M059J (cell line): ENCODE measurements around a stretch of chrX.

GRCh38 chrX:154541011-154541635 lies 5.5 kb downstream of the G6PD start:
- RAMPAGE, long total RNA: no peak

DNA sequence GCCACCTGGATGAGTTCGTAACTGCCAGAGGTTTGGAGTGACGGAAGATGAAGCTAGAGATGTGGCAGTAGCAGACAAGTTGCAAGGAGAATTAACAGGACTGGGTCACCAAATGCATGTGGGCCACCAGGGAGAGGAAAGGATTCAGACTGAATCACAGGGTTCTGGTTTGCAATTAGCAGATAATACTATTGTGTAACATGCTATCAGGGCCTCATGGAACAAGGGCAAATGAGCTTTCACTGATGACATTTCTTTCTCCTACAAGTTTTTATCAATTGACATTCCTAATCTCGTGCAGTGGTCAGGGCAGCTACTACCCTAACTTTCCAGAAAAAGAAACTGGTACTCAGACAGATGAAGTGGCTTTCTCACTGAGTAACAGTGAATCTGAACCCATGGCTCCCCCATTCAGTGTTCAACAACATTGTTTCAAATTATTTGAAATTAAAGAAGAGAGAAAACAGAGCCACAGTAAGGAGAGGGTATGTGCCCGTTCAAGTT lies 21.4 kb downstream of the GAB3 start:
- RAMPAGE, long total RNA: no peak

DNA sequence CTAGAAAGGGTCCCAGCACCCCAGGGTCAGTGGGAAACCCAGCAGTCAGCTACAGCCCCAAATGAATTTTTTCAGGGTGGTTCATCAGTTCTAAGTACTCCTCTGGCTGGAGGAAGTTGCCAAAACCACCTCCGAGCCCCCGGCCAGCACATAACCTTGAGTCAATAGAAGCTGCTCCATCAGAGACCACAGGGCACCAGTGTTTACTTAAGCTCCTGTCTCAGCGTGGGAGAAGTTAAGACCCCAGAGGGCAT lies 18.3 kb downstream of the GAB3 start:
- RAMPAGE, long total RNA: no peak

DNA sequence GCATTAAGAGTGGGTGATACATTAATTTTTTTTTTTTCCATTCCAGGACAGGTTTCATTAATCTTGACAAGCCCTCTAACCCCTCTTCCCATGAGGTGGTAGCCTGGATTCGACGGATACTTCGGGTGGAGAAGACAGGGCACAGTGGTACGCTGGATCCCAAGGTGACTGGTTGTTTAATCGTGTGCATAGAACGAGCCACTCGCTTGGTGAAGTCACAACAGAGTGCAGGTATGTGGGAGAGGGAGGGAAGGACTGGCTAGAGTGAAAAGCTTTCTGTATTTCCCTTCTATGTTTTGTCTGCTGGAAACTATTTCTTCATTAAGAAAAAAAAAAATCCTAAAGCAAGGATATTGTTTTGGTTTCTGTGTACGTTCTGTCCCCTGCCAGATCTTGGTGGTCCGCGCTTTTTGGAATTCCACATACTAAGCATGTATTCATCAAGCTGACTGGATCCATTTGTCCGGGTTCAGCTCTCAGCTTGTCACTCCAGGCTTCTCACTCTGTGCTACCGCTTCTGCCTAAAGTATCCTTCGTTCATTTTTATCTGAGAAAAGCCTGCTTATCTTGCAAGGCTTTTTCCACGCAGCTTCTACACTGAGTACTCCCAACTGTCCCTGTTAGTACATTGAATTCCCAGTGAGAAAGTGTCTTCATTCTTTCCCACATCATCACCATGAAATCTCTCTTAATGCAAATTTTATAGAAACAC lies 3.7 kb downstream of the DKC1 start:
- RAMPAGE, long total RNA: no peak

DNA sequence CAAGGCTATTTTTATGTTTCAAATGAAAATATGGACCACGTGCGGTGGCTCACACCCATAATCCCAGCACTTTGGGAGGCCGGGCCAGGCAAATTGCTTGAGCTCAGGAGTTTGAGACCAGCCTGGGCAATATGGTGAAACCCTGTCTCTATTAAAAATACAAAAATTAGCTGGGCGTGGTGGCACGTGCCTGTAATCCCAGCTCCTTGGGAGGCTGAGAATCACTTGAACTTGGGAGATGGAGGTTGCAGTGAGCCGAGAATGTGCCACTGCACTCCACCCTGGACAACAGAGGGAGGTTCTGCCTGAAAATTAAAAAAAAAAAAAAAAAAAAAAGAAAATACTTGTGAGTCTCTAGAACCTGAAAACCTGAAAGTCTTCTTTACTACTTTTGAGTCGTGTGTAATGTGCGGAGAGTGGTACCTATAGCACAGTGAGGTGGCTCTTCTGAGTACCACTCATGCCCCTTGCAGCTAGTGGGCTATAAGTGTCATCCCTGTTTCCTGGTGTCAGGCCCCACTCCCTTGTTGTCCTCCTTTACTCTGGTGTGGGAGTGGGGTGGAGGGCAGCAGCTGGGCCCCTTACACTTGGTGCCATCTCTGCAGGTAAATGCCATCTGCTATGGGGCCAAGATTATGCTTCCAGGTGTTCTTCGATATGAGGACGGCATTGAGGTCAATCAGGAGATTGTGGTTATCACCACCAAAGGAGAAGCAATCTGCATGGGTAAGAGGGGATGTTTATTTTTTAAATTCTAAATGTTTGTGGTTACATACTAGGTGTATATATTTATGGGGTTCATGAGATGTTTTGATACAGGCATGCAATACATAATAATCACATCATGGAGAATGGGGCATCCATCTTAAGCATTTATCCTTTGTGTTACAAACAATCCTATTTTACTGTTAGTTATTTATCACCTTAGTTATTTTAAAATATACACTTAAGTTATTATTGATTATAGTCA lies 7.8 kb downstream of the DKC1 start:
- RAMPAGE, long total RNA: no peak

DNA sequence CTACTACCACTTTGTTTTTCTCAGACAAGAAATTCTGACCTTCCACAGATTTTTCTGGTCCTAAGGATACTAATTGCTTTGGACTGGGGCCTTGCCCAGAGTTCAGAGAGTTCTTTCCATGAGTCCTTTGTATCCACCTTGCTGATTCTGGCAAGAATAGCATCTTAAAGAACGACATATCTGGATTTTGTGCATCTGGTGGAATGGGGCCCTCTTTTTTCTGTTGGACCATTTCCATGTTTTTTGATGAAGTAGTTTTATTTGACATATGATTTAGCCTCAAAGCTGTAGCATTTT lies 44.1 kb downstream of the F8A1 start:
- RAMPAGE, long total RNA: no peak

DNA sequence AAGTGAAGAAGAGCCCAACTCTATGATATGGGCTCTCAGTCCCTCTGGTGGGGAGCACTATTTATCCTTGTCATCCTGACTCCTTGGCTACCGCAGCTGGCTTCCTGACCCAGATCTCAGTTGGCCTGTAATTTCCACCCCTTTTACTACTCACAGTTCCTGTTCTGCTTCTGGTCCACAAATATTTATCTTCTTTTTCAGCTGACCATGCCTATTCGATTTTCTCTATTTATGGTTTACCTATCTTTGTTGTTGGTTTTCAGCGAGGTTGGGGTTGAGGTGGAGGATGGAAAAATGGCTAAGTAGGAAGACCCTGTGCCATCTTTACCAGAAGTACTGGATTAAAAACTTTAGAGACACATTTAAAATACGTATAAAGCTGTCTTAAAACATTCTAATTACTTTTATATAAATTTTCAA lies 33.7 kb downstream of the F8 start:
- RAMPAGE, long total RNA: no peak

- RAMPAGE, long total RNA: no peak
Measured at GRCh38 chrX:155057181-155057874, 13.6 kb downstream of the CMC4 start.